ENCODE measurements around the gene SPCS3.

DNA sequence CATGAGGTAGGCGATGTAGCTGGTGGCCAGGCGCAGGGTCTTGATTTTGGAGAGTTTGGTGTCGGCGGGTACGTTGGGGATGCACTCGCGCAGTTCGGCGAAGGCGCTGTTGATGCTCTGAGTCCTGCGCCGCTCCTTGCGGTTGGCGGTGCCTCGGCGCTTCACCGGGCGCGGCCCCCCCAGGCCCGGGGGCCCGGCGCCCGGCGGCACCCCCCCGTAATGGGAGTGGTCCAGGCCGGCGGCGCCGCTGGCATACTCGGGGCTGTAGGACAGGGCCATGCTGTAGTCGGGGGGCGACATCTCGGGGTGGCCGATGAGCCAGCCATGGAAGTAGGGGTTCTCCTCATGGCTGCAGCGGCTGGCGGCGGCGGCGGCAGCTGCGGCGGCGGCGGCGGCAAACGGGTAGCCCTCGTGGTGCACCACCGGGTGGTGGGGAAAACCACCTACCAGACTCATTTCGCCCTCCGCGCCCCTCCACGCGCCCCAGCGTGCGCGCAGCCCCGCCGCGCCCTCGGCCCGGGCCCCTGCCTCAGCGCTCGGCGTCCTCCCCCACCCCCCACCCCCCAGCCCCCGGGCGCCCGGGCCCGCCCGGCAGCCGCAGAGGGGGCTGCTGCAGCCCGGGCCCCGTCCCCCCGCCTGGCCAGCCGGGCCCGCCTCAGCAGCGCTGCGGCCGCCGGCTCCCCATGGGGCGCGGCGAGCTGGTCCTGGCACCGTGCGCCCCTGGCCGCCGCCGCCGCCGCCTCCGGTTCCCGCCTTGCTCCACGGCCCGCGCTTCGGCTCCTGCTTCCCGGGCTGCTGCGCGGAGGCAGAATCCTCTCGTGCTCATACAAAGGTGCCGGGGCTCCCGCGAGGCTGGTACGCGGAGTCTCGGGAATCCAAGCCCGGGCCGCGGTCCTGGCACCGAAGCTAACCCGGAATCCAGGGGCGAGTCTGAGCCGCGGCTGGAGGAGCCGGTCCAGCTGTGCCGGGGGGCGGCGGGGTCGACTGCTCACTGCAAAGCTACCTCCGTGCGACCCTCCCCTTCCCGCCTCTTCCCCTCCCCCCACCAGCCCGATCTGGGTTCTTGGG, 861 bp downstream of the HAND2 start:
- RRBS, result 3% methylated on average over 44 of the region's 121 CpGs

DNA sequence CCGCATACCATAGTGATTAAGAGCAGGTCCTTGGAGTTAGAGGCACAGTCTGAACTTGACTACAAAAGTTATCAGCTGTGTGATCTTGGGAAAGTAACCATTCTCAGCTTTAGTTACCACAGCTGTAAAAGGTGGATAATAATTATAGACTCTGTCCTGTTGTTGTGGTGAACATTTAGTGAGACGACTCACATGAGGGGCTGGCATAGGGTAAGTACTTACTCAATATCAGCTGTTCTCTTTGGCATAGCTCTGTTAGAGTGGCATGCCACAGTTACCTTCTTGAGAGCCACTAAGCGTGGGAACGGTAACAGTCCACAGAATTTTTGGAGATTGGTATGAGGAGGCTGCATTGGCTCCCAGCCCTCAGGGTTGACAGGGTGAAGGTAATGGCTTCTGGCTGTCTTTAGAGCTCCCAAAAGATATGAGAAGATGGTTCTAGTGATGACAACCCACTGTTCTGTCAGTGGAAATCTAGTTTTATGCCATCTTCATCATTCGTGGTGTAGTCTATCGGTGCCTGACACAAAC, 13.3 kb upstream of the HAND2 start:
- RRBS, result no CpG with 5 or more reads among the region's 6 CpGs

DNA sequence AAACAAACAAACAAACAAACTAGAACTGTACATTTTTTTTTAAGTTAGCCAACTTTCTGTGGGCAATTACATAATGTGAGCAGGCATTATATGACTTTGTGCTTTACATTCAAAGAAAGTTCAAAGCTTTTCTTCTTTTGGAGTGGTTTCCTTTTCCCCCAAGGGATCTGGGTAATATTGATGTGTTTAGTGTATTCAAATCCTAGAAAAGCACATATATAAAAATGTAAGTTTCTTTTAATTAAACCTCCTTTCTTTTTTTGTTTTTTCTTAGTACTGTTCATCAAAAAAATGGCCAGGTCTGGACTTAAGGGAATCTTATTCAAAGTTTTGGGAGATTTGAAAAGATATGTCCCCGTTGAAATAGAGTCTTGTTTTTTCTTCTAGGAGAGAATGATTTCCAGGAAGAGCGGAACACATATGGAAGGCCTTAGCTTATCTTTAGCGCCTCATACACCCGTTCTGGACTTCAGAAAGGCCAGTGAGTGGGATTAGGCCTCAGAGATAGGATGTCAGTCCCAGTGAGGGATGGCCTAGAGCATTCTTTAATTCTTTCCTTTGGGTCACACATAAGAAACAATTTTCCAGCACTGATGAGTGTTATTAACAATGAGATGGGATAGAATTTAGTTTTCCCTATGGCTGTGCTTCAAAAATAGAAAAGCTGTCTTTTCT, 54.4 kb upstream of the HAND2 start:
- RRBS, result no CpG with 5 or more reads among the region's 4 CpGs

DNA sequence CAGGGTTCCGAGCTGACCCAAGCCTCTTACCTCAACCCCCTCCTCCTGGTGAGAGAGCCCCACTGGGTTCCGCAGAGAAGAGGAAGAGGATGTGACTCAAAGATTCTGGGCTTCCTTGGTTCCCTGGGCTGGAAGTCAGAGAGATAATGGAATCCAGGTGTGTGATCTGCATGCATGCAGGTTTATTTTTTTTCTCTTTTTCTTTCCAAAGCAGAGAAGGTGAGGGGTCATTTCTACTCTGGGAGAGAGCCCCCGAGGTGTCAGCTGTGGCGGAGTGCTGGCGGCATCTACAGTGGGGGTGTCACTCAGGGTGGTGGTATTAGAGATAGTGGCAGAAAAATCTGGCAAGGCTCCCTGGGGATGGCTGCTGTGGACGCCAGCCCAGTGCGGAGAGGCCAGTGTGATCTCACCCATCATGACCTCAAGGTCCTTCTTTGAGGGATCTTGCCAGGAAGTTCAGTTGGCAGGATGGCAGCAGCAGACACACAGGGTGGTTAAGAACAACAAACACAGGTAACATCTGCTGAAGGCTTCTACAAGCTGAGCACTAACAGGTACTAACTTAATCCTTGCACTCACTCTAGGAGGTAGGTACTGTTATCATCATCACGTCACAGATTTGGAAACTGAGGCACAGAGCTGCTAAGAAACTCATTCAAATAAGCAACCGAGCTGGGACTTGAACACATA, 168.8 kb upstream of the HAND2 start:
- RRBS, result no CpG with 5 or more reads among the region's 9 CpGs

GRCh38 chr4:173925304-173925821, 358.1 kb downstream of the FBXO8 start:
- RRBS, result no CpG with 5 or more reads among the region's 2 CpGs

GRCh38 chr4:174216879-174218131, 66.2 kb downstream of the FBXO8 start:
- RRBS, result 5% methylated on average over 4 of the region's 56 CpGs

GRCh38 chr4:174523705-174524640, 1.7 kb upstream of the HPGD start:
- RRBS, result no CpG with 5 or more reads among the region's 7 CpGs

DNA sequence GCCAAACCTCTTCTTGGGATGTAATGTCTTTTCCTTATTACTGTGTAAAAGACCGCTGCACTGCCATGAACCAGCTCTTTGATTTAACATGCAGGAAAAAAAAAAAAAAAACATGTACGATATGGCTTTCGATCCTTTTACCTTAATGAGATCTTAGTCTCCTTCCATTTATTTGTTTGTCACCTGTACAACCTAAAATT, 348.7 kb downstream of the ADAM29 start:
- RRBS, result no CpG with 5 or more reads among the region's 3 CpGs

- RRBS, result no CpG with 5 or more reads among the region's 6 CpGs
Measured at GRCh38 chr4:176229414-176230218, 34.2 kb upstream of the SPATA4 start.

DNA sequence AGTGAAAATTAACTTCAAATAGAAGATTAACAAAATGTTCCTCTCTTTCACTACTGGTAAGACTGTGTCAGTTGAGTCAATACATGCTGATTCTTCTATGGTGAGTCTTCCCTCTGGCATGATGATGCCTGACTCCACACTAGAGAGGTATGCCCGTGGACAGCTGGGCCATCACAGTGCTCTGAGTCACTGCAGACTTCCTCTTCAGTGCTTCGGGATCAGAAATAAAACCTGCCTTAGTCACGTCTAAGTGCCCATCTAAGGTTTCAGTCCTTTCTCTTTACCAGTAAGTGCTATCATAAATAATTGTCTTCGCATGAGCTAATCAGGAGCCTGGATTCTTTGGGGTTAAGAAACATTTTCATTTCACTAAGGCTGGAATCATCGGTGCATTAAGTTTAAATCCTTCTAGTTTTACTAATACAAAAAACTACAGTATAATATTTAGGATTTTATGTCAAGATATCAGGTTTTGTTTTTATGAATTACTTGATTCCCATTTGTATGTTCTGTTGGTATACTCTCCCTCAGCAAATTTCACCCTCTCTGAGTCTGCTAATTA, 1.7 kb upstream of the ASB5 start:
- RRBS, result no CpG with 5 or more reads among the region's 5 CpGs

GRCh38 chr4:176319795-176320879, at the start of gene SPCS3:
Gene SPCS3, plus strand, starts transcription at chr4:176319966.
- RRBS, result 2% methylated on average over 45 of the region's 130 CpGs

- RRBS, result no CpG with 5 or more reads among the region's 3 CpGs
Measured at GRCh38 chr4:176328620-176329149, 8.9 kb downstream of the SPCS3 start.

DNA sequence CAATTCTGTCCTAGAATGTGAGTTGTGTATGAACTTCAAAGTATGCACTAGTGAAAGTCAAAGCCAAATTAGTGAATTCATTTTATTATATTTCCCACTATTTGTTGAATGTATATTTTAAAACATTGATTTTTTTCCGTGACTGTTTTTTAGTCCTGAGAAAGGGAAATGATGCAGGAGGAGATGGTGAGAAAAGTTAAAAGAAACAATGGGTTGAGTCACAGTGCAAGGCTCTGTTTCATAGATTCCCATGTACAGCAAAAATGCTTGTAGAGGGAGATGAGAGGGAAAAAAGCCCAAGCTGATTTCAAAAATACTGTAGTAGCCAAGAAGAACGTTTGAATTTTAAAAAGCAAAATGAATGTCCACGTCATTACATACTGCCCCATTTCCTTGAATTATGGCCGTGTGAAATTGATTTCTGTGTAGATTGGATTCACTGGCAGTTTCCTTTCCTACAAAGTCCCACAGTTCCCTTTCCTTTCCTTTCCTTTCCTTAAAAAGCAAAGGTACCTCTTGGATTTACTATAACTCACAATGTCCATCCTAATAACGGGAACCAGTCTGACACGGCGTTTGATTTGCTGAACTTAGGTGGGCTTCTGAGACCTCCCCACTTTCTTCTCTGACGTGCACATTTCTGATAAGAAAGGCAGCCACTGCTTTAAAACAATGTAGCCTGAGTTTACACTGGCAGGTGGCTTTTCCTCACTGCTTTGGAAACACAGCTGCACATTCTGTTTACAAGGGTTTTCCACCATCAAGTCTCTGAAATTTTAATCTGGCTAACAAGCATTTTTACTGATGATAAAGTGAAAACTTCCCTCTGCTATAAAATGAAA, 63.7 kb downstream of the SPCS3 start:
- RRBS, result no CpG with 5 or more reads among the region's 8 CpGs

DNA sequence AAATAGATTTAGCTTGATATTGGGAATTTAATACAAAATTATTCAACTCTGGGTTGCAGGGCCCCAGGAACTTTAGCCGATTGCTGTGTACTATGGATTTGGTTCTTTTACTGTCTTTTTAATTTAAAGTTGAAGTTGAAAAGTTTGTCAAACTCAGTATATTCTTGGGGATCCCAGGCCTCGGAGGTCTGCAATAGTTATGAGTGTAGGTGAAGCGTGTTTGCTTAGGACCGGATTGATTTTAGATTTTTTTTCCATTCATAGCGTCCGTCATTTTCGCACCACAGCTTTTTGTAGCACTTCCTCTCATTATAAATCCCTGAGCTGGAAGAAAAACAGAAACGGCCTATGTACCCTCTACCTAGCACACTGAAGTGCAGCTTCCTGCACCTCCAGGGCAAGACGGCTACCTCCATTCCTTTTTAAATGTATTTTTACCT, 433 bp upstream of the AGA start:
- RRBS, result no CpG with 5 or more reads among the region's 9 CpGs

DNA sequence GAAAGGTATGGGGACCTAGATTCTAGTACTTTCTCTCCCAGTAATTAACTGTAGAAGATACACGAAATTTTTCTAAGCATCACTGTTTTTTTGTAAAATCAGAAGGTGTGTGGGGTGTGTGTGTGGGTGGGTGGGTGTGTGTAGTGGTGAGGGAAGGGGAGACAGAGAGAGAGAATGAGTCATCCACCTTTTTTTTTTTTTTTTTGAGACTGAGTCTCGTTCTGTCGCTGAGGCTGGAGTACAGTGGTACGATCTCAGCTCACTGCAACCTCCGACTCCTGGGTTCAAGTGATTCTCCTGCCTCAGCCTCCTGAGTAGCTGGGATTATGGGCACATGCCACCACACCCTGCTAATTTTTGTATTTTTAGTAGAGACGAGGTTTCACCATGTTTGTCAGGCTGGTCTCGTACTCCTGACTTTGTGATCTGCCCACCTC, 1089.9 kb upstream of the AGA start:
- RRBS, result no CpG with 5 or more reads among the region's 7 CpGs

GRCh38 chr4:180057482-180057823, 2185.7 kb upstream of the TENM3 start:
- RRBS, result no CpG with 5 or more reads among the region's 4 CpGs

DNA sequence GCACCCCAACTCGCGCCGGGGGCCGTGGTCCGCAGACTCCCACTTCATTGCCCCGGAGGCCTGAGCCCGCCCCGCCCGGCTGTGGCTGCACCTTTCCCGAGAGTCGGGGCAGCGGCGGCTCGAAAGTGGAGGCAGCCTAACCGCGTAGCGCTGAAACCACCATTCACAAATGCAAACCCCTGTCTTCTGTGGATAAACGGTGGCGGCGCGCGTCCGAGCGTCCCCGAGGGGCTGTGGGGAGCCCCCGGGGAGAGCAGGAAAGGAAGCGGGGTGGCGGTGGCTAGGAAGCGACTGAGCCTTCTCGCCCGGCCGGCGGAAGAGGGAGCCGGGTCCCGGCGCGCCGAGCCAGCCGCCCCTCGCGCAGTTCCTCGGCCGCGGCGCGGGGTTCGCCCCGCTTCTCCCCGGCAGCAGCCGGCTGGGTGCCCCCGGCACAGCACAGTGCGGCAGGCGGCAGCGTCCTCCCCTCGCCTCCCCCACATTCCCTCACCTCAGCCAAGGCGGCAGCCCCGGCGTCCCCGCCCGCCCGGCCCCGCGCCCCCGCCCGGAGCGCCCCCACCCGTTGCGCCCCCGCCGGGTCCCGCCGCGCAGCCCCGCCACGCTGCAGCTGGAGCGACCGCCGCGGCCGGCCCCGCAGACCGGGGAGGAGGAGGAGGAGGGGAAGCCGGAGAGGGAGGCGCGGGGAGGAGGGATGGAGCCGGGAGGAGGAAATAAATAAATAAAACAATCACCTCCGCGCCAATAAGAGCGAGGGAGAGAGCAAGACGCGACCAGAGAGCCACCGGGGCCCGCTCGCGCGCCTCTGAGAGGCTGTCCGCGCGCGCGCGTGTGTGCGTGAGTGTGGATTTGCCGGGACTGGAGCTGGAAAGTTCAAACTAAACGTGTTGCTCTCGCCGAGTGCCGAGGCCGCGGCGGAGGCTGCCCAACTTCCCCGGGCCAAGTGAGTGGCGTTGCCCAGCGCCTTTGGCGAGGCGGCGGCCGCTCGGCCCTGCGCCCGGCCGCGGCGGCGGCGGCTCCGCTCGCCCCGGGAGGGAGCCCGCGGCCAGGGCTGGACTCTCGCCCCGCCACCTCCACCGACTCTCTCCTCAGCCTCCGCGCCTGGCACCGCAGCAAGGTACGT, 2184.7 kb upstream of the TENM3 start:
- RRBS, result 2% methylated on average over 70 of the region's 138 CpGs

DNA sequence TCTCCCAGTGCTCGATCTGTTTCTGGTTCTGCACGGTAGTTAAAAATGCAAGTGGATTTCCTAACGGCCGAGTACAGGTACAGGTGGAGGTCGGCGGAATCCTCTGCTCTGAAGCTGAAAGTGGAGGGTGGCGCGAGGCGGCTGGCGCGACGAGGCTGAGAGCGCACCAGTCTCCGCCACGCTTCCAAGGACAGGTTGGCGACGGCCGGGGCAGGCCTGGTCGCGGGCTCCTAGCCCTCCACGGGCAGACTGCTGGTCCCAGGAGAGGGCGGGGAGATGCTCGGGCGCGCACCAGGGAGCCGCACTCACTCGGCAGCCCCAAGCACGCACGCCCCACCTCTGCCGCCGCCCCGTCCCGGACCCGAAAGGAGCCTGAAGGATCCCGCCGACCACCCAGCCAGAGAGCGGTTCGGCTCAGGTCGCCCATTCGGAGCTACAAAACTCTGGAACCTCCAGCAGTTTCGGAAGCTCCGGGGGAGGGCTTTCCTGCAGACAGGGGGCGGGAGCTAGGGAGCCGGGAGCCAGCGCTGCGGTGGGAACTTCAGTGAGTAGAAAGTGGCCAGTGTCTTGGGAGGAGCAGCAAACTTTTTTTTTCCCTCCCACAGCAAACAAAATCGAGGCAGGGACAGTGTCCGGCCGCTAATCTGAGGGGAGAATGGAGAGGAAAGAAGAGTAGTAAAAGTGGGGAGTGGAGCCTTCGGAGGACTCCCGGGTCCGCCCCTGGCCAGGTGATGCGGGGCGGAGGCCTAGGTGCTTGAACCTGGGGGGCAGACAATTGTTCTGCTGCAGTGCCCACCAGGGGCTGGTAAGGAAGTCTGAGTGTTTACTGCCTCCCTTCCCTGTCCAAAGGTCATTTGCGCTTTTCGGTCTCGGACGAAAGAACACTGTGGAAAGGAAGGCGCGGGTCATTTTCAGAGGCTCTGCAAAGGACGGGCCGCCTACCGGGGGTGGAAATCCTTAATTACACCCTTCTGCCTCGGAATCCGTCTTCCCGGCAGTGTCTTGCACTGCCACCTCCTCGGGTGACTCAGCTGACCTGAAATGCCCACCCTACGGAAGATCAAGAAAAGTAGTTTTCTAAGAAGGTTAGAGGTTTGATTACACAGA, 100.4 kb upstream of the TENM3 start:
- RRBS, result 6% methylated on average over 16 of the region's 68 CpGs

DNA sequence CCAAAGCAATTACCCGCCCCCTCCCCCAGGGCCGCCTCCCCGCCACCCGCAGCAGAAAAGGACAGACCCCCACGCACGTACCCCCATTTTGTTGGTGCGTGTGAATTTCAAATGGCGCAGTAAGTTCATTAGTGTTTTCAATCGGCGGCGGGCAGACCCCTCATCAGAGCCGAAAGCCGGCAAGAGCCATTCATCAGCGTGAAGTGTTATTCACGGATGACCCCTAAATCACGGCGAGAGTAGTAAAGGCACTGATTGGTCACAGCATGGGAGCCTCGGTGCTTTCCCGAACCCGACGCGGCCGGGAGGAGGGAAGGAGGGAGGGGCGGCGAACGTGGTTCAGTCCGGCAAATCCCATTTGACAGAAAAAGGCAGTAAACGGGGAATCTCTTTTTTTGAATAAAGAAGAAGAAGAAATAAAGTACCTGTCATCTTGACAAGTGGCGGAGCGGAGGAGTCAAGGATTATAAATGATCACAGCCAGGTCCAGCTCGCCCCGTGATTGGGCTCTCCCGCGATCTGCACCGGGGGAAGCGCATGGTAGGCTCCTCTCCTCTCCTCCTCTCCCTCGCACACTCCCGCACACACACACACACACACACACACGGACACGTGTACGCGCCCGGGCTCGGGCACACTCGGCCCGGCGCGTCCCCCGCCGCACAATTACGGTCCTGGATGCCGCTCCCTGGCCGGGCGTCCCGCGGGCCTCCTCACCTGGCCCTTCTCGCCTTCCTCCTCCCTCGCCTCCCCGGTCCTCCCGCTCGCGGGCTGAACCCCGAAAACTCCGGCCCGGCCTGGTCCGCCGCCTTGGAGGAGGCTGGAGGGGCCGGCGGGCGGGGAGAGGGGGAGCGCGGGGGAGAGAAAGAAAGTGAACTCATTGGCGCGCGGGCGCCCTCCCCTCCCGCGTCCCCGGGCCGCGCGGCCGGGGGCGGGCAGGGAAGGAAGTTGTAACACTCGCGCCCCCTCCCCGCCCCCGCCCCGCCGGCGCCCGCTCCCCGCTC, 99.3 kb upstream of the TENM3 start:
- RRBS, result 2% methylated on average over 47 of the region's 93 CpGs

- RRBS, result no CpG with 5 or more reads among the region's 17 CpGs
Measured at GRCh38 chr4:182680033-182680701, 237.0 kb downstream of the DCTD start.